AG04450 (cell line): ENCODE measurements around a stretch of chr12.

DNA sequence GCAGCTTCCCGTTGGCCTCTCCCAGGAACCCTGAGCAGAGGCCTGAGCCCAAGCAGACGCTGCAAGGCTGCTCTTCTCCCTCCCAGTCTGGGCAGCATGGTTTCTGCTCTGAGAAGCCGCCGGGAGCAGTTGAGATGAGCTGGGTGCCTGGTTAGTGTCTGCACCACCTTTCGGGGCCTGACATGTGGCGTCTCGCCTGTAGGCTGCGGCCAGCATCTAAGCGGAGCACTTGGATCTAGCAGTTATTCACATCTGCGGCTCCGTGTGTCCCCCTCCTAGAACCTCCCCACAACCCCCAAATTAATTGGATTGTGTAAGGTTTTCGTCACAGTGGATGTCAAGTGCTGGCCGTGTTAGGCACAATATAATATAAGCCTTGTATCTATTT lies 45.5 kb downstream of the ELK3 start:
- CAGE, long polyA plus RNA, result no peak
- RRBS, result no CpG with 5 or more reads among the region's 13 CpGs

GRCh38 chr12:96266930-96267702 lies 72.9 kb downstream of the ELK3 start:
- CAGE, long polyA plus RNA, result no peak
- RRBS, result no CpG with 5 or more reads among the region's 4 CpGs

DNA sequence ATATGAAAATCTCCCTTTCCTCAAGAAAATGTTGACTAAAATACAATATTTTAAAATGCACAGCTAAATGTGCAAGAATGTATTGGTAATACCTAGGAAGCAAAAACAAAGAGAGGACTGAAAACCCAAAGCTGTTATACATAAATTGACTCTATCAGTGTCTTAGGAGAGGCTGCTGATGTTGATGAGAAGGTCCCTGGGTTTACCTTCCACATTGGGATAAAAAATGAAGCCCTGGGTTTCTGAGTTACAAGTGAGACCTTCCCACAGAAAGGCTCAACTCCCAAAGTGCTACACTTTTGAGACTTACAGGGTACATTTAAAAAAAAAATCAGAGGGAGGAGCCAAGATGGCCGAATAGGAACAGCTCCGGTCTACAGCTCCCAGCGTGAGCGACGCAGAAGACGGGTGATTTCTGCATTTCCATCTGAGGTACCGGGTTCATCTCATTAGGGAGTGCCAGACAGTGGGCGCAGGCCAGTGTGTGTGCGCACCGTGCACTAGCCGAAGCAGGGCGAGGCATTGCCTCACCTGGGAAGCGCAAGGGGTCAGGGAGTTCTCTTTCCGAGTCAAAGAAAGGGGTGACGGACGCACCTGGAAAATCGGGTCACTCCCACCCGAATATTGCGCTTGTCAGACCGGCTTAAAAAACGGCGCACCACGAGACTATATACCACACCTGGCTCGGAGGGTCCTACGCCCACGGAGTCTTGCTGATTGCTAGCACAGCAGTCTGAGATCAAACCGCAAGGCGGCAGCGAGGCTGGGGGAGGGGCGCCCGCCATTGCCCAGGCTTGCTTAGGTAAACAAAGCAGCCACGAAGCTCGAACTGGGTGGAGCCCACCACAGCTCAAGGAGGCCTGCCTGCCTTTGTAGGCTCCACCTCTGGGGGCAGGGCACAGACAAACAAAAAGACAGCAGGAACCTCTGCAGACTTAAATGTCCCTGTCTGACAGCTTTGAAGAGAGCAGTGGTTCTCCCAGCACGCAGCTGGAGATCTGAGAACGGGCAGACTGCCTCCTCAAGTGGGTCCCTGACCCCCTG lies 84.3 kb downstream of the CDK17 start:
- CAGE, long polyA plus RNA, result no peak
- RRBS, result no CpG with 5 or more reads among the region's 35 CpGs

GRCh38 chr12:96327377-96327589 lies 73.0 kb downstream of the CDK17 start:
- CAGE, long polyA plus RNA, result no peak
- RRBS, result no CpG with 5 or more reads among the region's 1 CpG

DNA sequence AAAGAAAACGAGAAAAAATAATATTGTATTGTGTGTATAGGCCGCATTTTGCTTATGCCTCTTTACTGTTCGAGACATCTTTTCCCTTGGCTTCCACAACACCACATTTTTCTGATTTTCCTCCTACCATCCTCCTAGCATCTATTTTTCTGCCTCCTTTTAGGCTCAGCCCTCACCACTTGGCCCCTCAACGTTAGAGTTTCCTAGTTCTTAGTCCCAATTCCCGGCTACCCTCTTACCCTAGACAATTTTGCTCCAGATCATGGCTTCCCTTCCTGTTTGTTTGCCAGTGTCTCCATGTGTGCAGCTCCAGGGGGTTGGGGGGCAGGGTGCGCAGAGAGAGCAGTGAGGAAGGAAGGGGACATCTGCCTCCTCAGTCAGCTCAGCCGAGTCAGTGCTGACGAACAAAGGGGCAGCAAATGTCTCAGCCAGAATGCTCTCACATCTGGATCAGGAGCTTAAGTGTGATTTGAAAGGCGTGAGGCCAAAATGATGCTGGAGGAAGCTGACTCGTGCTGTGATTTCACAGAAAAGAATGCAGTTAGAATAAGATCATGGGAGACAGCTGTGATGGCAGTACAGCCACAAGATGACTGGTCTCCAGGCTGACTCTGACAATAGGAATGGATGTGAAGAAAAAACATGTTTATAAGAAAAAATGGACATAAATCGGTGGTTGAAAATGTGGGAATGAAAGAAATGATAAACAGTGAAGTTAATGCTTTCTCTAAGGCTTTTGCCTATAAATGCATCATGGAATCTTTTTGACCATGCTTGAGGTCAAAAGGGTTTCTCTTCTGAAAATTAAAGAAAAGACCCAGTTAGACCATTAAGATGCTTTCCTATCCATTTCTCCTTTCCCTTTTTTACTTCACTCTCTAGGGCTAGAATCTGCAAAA lies 27.1 kb upstream of the CDK17 start:
- CAGE, long polyA plus RNA, result start-site peak on the minus strand centred at position 377 of the sequence, 60 bp wide, 45 and 53 reads in 2 replicates
- RRBS, result no CpG with 5 or more reads among the region's 11 CpGs

- CAGE, long polyA plus RNA, result no peak
- RRBS, result no CpG with 5 or more reads among the region's 5 CpGs
These were observed 33.9 kb upstream of the CDK17 start for GRCh38 chr12:96434161-96434603.

- CAGE, long polyA plus RNA, result no peak
- RRBS, result no CpG with 5 or more reads among the region's 4 CpGs
These were observed 661.5 kb downstream of the NEDD1 start for GRCh38 chr12:97568472-97569016.

- CAGE, long polyA plus RNA, result no peak
- RRBS, result no CpG with 5 or more reads among the region's 11 CpGs
These were observed 701.5 kb downstream of the NEDD1 start for GRCh38 chr12:97608559-97609015.

DNA sequence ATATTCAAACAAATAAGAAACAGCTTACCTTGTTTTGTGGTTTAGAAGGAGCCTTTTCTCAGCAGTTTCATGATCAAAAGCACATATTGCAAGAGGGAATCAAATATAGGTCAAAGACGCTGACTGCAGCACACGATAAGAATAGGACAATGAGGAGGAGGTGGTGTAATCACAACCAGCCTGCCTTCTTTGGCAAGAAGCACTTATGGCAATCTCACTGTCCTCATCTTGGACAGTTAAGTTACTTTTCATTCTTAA lies 759.1 kb upstream of the TMPO start:
- CAGE, long polyA plus RNA, result no peak
- RRBS, result no CpG with 5 or more reads among the region's 2 CpGs

DNA sequence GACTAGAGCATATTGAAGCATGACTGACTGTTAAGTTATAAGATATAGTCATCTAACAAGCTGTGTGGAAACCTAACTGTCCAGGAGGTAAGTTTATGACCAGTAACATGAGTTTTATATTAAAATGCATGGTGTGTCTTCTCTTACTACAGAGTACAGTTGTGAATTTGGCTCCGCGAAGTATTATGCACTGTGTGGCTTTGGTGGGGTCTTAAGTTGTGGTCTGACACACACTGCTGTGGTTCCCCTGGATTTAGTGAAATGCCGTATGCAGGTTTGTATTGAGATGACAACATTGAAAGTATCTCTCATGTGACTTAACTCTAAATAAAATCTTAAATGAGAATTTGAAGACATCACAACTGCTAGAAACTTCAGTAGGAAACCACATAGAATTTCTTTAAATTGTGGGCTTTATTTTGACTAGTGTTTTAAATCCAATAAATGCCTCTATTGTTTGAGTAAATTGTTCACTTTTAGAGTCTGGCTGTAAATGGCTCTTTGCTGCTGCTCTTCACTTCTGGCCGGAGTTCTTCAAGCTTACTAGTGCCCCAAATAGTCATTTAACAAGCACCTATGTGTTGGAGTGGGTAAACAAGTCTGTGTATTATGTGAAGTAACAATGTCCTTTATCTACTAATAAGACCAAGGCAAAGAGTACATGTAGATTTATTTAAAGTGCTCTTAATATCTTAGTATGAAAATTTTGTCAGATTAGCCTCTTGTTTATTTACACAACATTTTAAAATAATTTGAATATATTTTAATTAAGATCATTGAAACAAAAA lies 2.3 kb downstream of the SLC25A3 start:
- CAGE, long polyA plus RNA, result no peak
- RRBS, result no CpG with 5 or more reads among the region's 4 CpGs

DNA sequence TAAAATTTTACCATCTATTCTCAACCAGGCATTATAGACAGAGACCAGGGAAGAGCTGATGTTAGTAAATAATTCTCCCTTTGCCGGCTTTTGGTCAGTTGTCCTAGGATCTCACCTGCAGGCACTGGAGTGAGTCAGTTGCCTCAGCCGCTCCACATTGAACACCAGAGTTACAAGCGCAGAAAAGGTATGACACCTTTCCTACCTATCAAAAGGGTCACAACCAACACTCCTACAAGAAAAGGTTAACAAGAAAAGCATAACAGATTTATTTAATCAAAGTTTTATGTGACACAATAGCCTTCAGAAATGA lies 37.7 kb upstream of the GARIN6 start:
- CAGE, long polyA plus RNA, result no peak
- RRBS, result no CpG with 5 or more reads among the region's 3 CpGs

DNA sequence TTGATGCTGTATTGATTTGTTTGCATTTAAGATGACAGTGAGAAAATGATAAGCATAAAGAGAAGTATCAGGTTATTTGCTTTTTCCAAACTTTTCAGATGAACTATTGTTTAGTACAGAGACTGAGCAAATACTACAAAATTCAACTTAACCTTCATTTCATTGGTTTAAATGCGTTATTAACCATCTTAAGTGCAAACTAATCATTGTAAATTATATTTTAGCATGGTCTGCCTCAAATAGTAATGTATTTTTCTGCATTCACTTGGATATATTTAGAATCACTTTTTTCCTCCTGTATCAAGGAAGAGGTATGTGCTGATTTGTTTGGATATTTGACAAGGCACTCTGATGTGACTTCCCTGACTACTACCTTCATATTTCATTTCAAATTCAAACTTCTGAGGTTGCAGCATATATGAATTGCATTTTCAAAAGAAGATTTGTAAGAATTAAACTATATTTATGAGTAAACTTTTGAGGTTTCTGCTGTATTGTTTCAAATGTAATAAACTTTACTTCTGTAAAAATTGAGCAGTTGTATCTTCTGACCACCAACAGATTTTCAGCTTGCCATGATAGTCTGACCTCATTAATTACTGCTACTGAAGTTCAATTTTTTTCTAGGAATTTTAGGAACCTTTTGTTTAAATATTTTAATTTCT lies 17.1 kb upstream of the SLC17A8 start:
- CAGE, long polyA plus RNA, result no peak
- RRBS, result no CpG with 5 or more reads among the region's 1 CpG

GRCh38 chr12:100484214-100484945 lies 10.7 kb downstream of the NR1H4 start:
- CAGE, long polyA plus RNA, result no peak
- RRBS, result no CpG with 5 or more reads among the region's 6 CpGs

GRCh38 chr12:100503158-100503733 lies 29.6 kb downstream of the NR1H4 start:
- CAGE, long polyA plus RNA, result no peak
- RRBS, result no CpG with 5 or more reads among the region's 7 CpGs

DNA sequence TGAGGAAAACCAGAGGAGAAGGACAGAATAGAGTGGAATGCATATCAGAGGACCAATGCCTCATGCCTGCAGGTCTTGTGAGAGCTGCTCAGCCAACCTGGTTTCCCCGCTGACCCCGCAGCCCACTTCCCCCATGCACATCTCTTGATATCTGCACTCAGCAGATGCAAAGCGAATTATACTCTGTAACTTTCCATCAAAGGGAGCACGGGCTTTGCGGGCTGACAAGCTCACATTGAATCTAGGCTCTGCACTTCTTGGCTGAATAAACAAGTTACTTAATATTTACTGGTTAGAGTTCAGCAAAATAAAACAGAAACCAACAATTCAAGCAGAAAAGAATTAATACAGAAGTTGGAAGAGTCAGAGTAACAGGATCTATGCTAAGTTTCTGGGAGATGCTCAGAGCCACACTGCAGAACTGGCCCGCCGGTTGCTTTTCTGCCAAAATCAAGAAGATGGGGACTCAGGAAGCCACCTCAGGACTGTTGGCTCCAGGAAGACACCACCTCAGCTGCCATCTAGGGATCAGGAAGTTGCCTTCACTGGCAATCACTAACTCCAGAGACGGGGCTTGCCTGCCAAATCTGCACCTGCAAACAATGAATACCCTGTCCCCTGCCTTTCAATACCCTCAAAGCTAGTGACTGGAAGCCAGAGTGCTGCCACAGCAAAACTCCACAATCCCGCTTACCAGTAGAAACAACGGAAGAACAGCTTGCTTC lies 46.5 kb downstream of the NR1H4 start:
- CAGE, long polyA plus RNA, result no peak
- RRBS, result no CpG with 5 or more reads among the region's 10 CpGs

DNA sequence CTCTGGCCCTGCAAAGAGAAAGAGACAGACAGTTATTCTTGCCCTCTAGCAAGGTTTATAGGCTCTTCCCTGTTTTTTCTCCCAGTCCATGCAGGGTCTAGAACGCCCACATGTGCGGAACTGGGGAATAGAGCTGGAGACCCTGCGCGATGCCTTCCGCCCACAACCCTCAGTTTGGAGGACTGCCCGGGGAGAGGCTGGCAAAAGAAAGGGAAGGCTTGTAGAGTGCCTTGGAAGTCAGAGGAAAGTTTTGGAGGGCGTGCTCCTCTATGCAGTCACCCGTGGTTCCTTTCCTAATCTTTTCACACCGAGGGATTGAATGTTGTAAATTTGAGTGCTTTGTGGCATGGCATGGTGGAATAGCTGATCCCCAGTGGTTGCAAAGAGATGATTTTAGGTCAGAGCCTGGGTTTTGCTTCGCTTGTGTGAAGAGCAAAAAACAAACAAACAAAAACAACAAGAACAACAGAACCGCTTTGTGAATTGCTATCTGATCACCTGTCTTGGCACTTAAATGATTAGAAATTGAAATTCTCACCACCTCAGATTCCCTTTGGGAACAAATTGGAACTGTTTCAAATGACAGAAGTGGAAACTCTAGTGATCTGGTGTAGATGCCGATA lies 889 bp downstream of the GAS2L3 start:
- CAGE, long polyA plus RNA, result no peak
- RRBS, result no CpG with 5 or more reads among the region's 12 CpGs

GRCh38 chr12:101204859-101205378 lies 5.1 kb downstream of the SLC5A8 start:
- CAGE, long polyA plus RNA, result no peak
- RRBS, result no CpG with 5 or more reads among the region's 3 CpGs

DNA sequence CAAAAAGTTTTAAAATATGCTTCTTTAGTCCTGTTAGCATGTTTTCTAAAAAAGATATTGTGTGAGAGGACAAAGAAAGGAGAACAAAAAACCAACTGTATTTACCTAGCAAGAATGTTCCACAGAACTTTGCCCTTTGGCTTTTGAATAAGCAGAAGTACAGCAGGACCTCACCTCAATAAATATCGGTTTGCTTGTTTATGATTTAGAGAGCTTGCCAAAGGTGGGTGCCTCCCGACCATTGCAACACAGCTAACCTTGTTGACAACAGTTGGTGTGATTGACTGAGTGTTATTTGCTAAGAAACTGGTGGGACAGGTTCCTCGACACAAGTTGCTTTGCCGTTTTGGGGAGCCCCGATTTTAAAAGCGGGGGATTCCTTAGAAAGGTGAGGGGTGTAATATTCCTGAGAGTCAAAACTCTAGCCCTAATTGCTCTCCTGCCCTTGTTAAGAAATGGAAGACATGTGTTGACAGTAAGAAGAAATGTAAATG lies 13.6 kb downstream of the MYBPC1 start:
- CAGE, long polyA plus RNA, result no peak
- RRBS, result no CpG with 5 or more reads among the region's 6 CpGs

DNA sequence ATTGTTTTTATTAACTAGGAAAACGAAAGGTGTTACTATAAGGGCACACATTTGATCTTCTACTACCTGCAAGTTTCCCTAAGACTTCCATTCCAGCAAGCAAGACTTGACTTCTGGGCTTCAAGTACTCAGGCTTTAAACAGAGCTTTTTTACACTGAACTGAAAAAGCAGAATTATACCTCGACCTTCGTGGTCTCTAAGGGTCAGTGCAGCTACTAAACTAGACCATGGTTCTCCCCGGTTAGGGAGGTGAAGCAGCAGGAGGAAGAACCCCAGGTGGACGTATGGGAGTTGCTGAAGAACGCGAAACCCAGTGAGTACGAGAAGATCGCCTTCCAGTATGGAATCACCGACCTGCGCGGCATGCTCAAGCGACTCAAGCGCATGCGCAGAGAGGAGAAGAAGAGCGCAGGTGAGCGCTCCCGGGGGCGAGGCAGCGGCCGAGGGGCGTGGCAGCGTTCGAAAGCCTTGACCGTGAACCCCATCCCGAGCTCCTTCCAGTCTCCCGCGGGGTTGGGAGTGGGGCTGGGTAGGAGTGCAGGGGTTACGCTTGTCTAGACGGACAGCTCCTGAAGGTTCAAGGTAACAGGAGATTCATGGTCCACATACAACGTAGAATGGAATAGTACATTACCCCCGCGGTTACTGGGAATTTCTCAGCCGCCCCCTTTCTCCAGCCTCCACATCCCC lies 47.5 kb downstream of the MYBPC1 start:
- CAGE, long polyA plus RNA, result no peak
- RRBS, result no CpG with 5 or more reads among the region's 34 CpGs

DNA sequence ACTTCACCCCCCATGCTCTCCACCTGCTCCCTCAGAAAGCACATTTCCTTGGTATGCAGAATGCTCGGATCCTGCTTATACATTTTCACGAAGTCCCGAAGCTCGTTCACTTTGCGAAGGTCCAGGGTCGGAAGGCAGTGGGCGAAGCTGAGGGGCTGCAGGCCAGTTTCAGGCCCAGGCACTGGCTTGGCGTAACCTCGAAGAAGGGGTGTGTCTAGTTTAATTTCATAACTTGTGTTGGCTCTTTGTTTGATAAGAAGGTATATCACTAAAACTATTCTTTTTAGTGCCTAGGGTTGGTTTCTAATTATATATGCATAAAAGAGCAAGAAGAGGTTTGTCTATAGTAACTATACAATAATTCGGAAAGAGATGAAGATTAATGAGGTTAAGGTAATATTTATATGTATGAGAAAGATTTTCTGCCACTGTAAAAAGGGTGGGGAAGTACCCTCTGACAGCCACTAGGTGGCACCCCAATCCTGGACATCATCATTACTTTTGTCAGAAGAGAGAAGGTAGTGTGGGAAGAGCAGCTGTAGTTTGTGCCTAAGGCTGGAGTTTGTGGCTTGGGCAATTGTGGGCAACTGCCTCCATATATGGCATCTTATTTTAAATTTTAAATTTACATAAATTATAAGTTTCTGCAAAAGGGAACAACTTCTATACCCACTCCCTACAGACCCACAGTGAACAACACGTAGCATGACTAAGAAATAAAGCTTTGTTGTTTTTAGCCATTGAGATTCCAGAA lies 34.2 kb upstream of the SYCP3 start:
- CAGE, long polyA plus RNA, result no peak
- RRBS, result no CpG with 5 or more reads among the region's 11 CpGs